PFSK-1 (cell line): ENCODE measurements around the genes PPP2R2C and TADA2B.

GRCh38 chr4:6278603-6279183 is 9.0 kb downstream of the WFS1 start:
- RRBS, result no CpG with 5 or more reads among the region's 17 CpGs

- RRBS, result no CpG with 5 or more reads among the region's 9 CpGs
Observed at GRCh38 chr4:6391101-6391482, 81.3 kb downstream of the PPP2R2C start.

DNA sequence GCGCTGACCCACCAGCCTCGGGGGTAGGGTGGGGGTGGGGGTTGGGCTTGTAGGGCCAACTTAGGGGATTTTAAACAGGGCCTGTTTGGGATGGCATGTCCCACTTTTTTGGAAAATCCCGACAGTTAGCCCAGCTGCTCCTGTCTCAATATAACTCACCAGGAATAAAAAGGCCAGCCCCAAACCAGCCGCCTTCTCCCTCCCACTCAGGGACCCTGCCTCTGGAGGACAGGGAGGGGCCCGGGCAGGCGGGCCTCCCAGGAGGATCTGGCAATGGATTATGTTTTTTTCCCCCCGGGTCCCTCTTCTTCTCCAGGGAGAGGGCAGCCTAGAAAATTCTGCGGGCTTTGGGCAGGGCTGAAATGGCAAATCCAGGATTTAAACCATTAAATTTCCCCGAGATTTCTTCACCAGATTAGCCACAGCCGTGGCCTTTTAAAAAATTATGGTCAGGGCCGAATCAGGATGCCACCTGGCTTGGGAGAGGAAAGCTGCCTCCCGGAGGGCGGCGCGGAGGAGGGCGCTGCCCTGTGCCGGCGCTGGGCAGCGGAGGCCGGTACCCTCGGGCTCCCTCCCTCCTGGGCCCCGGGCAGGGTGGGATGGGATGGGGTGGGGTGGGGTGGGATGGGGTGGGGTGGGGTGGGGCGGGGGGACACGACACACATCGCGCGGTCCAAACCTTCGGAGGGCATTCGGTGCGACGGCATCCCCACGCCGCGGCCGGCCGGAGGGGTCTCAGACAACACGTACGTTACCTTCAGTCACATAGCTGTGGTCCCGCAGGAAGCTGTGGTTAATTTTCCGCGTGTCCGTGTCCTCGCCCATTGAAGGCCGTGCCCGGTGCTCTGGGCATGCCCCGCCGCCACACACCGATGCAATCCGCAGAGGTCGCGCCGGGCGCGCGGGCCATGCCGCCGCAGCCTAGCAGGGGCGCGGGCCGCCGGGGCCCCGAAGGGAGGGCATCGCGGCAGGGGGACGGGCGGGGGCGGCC is 714 bp downstream of the PPP2R2C start:
- RRBS, result 9% methylated on average over 39 of the region's 67 CpGs

GRCh38 chr4:6472396-6473004 is at the start of gene PPP2R2C:
TSS of gene PPP2R2C (minus strand) at chr4:6472614.
- RRBS, result 3% methylated on average over 45 of the region's 78 CpGs

DNA sequence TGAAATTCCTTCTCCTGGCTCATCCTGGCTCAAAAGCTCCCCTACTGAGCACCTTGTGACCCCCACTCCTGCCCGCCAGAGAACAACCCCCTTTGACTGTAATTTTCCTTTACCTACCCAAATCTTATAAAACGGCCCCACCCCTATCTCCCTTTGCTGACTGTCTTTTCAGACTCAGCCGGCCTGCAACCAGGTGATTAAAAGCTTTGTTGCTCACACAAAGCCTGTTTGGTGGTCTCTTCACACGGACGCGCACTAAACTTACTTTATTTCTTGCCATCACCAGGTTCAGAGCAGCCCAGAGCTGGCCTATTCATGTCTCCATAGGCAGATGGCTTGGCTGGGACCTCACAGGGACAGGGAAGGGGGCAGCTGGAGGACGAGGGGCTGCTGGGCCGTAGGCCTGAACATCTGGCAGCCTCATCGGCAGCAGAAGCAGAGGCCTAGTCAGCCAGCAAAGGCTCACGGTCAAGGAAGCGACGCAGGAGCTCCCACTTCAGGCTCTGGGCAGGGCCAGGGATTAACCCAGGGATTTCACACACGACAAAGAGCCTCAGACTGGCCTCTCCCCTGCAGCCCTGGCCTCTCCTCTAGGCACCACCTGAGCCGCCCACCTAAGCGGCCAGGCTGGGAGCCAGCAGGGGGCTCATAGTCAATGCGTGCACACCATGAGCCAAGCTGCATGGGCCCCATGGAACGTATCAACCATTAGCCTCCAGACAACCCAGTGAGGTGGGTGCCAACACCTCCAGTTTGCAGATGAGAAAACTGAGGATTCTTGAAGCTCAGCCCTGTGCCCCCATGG is 46.0 kb upstream of the MAN2B2 start:
- RRBS, result no CpG with 5 or more reads among the region's 17 CpGs

DNA sequence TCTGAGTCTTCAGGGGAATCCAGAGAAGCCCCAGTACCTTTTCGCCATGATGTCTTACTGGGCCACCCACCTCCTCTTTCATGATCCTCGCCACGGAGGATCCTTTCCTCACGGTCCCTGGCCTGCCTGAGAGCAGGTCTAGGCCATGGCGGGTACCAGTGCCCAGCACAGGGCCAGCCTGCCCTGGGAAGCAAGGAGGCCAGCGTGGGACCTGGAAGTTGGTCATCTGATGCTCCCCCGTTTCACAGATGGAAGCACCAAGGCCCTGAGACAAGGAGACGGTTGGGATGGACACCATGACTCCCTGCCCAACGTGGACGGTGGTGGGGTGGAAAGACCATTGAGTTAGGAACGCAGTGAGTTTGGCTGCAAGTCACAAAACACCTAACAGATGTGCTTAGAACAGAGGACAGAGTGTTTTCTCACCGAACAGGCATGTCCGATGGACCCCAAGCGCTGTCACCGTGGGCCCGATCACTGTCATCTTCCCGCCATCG is 21.7 kb upstream of the MRFAP1 start:
- RRBS, result no CpG with 5 or more reads among the region's 18 CpGs

- RRBS, result no CpG with 5 or more reads among the region's 6 CpGs
Observed at GRCh38 chr4:6642432-6643131, 2.1 kb downstream of the MRFAP1 start.

DNA sequence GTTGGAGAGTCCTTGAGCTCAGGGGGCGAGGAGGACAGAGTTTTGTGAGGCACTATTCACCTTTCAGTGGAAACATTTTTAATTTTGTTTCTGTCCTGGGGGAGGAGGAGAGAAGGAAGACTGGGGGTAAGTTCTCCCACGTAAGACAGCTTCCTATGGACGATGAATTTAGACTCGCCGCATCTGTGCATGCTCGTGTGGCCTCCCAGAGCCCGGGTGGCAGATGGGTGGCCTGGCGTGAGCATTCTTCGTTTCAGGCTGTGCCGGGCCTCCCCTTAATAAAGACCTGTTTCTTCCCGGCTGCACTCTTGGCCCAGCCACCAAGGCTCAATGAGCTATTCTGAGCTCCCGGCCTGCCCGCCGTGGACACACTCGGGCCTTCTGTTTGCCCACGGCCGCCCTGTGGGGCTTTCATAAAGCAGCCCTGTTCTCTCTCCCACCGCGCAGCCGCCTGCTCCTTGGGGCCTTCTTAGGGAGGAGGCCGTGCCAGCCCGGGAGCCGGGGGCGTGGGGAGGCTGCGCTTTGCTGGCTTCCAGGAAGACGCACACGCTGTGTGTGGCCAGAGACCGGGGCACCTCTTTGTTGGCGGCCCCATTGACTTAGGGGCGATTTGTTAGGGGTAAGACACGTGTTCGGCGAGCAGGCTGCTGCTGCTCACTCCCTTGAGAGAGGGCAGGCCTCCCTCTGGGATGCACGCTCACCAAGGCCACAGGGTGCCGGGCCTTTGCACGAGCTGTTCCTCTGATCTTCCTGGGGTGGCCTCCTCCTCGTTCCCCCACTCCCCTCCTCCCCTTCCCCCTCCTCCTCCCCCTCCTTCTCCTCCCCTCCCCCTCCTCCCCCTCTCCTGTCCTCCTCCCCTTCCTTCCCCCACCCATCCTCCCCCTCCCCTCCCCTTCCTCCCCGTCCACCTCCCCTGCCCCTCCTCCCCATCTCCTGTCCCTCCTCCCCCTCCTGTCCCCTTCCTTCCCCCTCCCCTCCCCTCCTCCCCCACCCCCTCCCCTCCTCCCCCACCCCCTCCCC is 11.2 kb downstream of the BLOC1S4 start:
- RRBS, result 81% methylated on average over 9 of the region's 38 CpGs

- RRBS, result no CpG with 5 or more reads among the region's 20 CpGs
Observed at GRCh38 chr4:6749262-6749996, 33.1 kb upstream of the KIAA0232 start.

GRCh38 chr4:6771037-6771700 is 11.4 kb upstream of the KIAA0232 start:
- RRBS, result no CpG with 5 or more reads among the region's 11 CpGs

- RRBS, result 95% methylated on average over 7 of the region's 15 CpGs
Observed at GRCh38 chr4:6881966-6882420, 27.6 kb upstream of the TBC1D14 start.

- RRBS, result 82% methylated on average over 3 of the region's 16 CpGs
Observed at GRCh38 chr4:6885858-6886738, 23.5 kb upstream of the TBC1D14 start.

DNA sequence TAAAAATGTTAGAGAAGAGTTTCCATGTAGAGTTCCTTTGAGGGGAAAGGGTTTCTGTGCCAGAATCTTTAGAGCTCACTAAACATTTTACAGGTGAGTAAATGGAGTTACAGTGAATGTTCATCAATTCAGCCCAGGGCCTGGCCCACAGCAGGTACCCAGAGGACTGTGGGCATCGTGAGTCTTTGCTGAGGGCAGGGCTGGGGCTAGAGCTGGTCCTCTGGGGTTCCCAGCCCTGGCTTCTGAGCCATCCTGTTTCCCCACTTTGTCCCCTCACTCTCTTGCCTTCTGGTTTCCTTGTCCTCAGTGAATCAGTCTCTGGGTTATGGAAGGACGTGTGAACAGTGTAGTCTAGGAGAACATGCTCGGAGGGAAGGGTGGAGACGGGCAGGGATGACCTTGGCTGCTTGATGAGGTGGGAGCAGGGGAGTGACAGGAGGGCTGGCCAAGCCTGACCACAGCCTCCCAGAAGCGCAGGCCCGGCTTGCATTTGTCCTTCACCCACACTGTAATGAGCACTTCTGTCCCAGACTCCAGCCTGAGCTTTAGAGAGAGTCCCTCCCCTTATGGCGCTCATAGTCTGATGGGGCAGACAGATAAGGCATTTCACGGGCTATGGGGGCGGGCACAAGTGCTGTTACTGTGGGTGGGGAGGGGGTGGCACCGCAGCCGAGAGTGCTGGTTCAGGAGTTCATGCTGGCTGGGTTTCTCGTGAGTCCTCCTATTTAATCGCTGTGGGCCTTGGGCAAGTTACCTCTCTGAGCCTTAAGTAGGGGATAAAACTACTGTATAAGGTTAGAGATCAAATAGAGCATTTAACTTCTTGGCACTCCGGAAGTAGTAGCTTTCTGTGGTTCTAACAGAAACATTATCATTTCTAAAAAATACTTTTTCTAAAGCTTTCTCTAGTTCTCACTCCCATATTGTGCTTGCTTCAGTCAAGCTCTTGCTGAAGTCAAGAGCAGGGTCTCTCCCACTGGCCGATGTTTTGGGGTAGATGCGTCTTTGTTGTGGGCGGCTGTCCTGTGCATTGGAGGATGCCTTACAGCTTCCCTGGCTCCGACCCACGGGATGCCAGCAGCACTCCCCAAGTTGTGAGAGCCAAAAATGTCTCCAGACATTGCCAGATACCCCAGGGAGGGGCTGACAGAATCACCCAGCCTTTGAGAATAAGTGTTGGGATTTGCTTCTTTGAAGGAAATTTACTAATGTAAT is 17.4 kb downstream of the TBC1D14 start:
- RRBS, result no CpG with 5 or more reads among the region's 19 CpGs

DNA sequence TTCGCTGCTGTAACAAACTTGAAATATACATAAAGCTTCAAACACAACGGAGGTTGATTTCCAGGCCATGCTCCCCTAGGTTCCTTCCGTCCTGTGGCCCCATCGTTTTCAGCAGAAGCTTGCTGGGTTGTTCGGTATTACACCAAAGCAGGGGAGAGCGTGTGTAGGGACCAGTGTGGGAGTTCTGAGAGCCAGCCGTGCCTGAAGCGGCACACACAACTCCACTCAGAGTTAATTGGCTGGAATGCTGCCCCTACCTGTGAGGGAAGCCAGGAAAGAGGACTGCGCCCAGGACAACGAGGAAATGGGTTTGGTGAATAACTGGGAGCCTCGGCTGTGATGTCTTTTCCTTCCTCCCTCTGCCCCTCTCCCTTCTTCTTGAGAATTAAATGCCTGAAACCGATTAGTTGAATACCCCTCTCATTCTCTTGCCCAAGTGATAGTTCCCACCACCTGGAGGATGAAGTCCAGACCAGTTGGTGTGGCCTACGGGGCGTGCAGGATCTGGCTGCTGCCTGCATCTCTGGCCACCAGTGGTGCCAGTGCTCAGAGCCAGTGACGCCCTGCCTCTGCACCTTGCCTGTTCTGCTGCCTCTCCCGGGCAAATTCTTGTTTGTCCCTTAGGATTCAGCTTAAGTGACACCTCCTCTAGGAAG is 33.5 kb downstream of the TBC1D14 start:
- RRBS, result no CpG with 5 or more reads among the region's 16 CpGs

GRCh38 chr4:6963054-6963785 is 53.6 kb downstream of the TBC1D14 start:
- RRBS, result 61% methylated on average over 2 of the region's 15 CpGs

DNA sequence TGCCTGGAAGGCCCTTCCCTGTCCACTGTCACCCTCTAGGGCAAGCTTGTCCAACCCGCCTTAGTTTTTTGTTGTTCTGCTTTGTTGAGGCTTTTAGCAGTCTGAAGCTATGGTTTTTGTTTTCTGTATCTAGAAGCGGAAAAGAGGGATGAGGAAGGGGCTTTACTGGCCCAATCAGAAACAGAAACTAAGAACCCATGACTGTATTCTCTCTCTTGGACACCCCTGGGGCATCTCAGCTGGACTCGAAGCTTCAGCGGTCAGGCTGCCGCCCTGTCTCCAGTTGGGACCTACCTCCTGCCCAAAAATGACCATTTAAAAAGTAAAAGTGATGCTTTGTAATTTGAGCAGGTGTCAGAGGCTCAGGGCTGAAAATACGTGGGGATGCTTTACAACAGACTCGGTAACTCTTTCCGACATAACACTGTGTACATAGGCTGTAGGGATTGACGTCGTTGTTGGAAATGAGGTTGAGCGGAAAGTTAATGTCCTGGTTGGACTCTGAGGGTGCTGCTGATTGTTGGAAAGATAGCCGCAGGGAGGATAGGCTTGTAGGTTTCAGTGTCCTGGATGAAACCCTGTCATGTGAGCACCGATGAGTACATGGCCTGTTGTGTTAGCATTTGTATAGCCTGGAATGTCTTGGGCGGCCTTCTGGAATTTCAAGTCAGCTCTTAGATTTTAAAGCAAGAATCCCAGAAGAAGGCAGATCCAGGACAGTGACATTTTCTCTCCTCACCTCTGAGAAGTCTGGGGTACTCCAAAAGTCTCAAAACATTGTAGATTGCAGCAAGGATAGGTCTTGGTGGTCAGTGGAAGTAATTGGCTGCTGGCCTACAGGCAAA is 63.1 kb downstream of the TBC1D14 start:
- RRBS, result no CpG with 5 or more reads among the region's 14 CpGs

DNA sequence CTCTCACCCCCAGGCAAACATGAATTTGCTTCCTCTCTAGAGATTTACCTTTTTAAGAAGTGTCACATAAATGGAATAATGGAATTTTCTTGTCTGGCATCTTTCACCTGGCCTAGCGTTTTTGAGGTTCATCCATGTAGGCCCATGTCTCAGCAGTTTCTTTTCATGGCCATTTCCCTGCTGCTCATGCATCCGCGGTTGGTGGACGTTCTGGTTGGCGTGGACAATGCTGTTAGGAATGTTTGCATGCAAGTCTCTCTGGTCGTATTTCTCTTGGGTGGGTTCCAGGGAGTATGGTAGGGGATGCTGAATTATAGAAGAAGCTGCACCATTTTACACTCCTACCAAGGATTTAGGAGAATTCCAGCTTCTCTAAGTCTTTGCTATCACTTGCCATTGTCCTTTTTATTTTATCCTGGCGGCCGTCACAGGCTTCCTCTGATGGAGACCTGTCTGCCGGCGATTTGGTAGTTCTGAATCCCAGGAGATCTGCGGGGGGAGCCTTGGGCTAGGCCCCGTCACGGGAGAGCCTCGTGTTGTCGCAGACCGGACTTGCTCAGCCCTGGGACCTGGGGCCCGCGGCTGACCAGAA is 56.6 kb downstream of the CCDC96 start:
- RRBS, result 2% methylated on average over 7 of the region's 18 CpGs

- RRBS, result under 1% methylated on average over 34 of the region's 117 CpGs
Observed at GRCh38 chr4:7043149-7043886, at the start of gene TADA2B. TSS of gene TADA2B (plus strand) at chr4:7043372.

DNA sequence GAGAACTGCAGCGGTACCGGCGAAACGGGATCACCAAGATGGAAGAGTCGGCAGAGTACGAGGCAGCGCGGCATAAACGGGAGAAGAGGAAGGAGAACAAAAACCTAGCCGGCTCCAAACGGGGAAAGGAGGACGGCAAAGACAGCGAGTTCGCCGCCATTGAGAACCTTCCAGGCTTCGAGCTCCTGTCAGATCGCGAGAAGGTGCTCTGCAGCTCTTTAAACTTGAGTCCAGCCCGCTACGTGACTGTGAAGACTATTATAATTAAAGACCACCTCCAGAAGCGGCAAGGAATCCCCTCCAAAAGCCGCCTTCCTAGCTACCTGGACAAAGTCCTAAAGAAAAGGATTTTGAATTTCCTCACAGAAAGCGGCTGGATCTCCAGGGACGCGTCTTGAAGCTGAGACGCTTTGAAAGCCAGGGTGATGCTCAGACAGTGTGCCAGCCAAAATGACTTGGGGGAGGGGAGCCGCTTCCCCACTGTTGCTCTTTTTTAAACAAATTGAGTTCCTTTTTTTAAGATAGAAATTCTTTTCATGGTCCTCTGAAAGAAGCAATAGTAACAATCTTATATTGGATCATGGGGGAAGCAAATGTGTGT is 11.6 kb downstream of the TADA2B start:
- RRBS, result 96% methylated on average over 4 of the region's 27 CpGs

GRCh38 chr4:7060227-7061352 is 7.3 kb downstream of the GRPEL1 start:
- RRBS, result no CpG with 5 or more reads among the region's 24 CpGs